ENCODE data around the gene PPP1R3G.

GRCh38 chr6:3986566-3987664, 34.2 kb upstream of the PRPF4B start:
- RRBS = no CpG with 5 or more reads among the region's 6 CpGs

DNA sequence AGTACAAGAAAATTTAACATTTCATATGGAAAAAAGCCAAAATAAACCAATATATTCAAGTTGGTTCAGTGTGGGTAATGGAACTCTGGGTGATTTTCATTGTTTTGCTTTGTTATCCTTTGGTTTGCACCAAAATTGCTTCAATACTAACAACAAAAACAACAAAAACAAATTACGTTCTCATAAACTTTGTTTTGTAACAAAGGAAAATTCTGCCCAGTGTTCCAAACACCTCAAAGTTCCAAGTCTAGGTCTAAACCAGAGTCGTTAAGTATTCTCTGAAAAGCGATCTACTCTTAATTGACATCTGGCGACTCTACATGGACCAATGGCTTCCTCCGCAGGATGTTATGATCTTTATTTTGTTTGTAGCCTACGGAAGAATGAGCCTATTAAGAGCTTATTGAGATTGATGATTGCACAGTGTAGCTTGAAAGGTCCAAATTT, 3.4 kb upstream of the PRPF4B start:
- RRBS = no CpG with 5 or more reads among the region's 6 CpGs

DNA sequence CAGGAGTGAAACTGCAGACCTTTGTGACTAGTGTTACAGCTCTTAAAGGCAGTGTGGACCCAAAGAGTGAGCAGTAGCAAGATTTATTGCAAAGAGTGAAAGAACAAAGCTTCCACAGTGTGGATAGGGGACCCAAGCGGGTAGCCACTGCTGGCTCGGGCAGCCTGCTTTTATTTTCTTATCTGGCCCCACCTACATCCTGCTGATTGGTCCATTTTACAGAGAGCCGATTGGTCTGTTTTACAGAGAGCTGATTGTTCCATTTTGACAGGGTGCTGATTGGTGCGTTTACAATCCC, 55.3 kb upstream of the ECI2 start:
- RRBS = no CpG with 5 or more reads among the region's 4 CpGs

- RRBS = no CpG with 5 or more reads among the region's 5 CpGs
Measured at GRCh38 chr6:4381333-4381846, 246.0 kb upstream of the ECI2 start.

DNA sequence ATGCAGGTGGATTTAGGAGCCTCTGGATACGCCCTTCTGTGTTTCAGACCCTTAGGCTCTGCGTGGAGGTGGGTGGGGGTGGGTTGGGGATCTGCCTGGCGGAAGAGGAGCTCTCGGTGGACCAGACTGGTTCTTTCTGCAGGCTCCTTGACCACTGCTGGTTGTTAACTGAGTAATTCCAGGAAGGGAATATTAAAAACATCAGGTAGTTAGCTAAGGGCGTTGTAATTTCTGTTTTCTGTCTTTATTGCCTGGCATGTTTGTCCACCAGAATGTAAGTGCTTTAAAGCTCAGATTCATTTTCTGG, 5.7 kb downstream of the CDYL start:
- RRBS = no CpG with 5 or more reads among the region's 5 CpGs

DNA sequence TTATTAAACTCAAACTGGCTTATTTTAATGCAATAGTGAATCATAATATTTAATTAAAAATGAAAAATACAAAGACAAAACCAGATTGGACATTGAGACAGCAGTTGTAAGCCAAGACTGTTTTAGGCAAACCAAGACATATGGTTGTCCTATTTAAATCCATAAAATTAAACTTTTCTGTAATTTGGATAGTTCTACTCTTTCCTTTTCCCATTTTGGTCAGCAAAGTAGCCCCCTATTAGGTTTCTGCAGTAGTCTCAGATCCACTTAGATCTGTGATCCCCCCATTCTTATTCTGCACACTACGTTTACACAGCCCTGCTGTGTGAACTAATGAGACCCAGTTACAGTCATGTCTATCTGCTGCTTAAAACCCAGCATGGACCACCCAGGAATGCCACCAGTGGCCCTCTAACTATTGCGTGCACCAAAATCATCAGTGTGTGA, 70.5 kb downstream of the CDYL start:
- RRBS = no CpG with 5 or more reads among the region's 2 CpGs

- RRBS = no CpG with 5 or more reads among the region's 14 CpGs
Measured at GRCh38 chr6:4855804-4856917, 80.0 kb downstream of the CDYL start.

- RRBS = no CpG with 5 or more reads among the region's 22 CpGs
Measured at GRCh38 chr6:5004211-5004874, 506 bp upstream of the RPP40 start.

GRCh38 chr6:5085016-5085629, at the start of gene PPP1R3G:
PPP1R3G (plus strand) TSS chr6:5085341.
- RRBS = 1% methylated on average over 13 of the region's 67 CpGs

DNA sequence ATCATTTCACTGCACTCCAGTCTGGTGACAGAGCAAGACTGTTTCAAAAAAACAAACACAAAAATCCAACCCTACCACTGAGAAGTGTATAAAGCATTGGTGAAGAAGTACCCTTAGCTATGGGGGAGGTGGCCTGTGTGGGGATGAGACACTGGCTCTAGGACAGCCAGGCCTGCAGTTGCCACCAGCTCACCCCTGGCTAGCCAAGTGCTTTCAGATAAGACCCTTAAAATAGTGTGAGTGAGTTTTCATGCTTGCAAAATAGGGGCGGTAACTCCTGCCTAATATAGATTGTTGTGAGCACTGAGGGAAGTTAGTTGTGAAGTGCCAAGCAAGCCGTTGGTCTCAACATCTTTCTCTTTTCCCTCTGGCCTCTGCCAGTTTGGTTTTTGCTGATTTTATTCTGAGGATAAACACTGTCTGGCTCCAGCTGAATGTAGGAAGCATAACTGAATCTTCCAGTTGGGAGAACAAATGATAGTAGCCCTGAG, 11.3 kb downstream of the PPP1R3G start:
- RRBS = no CpG with 5 or more reads among the region's 2 CpGs

- RRBS = no CpG with 5 or more reads among the region's 10 CpGs
Measured at GRCh38 chr6:5108012-5108569, 22.9 kb downstream of the PPP1R3G start.

- RRBS = no CpG with 5 or more reads among the region's 21 CpGs
Measured at GRCh38 chr6:5259838-5260594, 734 bp downstream of the LYRM4 start.

DNA sequence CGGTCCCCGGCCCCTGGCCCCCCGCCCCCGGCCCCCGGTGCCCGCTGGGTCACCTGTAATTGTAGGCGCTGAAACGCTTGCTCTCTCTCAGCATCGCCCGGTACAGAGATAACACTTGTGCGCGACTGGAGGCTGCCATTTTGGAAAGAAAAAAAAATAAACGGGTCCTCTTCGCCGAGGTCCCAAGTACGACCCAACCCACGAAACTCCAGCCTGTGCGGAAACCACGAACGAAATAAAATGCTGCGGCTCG, 229 bp downstream of the LYRM4 start:
- RRBS = 2% methylated on average over 6 of the region's 22 CpGs

GRCh38 chr6:5446286-5447021, 185.1 kb downstream of the FARS2 start:
- RRBS = no CpG with 5 or more reads among the region's 5 CpGs

DNA sequence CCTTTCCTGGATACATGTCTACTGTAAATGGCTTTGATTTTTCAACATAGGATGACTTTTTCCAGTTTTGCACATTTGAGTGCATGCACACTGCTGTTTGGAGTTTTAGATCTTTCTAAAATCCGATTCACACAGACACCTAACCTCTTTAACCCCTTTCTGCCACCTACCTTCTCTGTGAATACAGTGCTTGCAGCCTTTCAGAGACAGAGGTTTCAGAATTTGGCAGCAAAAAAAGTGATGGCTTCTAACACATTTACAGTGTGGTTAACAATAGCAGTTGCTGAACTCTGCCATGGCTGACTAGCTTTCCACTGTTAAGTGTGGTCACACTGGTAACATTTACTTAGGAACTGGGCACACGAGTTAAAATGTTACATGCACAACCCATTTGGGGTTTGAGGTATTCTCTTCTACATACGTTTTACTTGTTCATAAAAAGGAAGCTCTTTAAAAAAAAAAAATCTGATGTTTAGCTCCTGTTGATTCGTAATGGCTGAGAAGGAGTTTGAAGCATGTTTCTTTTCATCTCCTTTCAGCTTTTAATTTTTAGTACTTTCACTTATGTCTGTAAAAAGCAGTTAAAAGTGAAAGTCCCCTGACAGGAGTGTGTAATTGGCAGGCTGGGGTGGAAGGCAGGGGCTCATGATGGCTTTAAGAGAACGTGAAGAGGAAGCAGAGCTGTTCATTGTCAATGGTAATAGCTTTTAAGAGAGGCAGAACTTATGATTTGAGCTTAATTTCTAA, 245.8 kb downstream of the FARS2 start:
- RRBS = no CpG with 5 or more reads among the region's 5 CpGs

DNA sequence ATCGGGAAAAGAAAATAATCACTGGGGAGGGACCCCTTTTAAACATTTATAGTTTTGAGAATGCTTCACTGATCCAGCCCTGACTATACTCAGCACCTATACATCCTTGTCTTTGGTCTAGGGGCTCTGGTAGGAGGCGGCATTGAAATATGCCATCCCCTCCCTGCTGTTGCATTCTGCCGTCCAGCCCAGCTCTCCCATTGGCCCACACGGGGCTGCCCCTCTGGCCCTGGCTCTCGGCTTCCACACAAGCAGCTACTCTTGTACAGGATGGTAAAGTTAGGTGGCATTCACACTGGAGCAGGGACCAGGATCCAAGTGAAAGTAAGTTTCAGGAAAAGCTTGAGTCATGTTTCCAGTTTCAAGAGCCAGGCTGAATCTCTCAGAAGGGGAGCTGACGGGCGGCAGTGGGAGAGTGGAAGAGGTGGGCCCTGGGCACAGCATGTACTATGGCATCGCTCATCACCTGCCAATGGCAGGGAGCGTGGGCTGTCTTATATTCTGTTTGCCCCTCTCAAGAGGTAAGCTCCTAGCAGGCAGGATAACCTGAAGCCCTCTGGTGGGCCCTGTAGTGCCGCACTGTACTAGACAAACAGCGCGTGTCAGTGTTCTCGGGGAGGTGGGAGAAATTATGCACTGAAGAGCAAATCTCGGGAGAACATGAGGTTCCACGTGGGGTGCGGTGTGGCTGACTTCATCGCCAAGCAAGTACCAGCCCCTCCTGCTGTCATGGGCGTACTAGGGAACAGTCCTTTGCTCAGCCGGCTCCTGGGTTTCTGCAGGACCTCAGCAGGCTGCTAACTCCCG, 241.5 kb downstream of the NRN1 start:
- RRBS = no CpG with 5 or more reads among the region's 20 CpGs

DNA sequence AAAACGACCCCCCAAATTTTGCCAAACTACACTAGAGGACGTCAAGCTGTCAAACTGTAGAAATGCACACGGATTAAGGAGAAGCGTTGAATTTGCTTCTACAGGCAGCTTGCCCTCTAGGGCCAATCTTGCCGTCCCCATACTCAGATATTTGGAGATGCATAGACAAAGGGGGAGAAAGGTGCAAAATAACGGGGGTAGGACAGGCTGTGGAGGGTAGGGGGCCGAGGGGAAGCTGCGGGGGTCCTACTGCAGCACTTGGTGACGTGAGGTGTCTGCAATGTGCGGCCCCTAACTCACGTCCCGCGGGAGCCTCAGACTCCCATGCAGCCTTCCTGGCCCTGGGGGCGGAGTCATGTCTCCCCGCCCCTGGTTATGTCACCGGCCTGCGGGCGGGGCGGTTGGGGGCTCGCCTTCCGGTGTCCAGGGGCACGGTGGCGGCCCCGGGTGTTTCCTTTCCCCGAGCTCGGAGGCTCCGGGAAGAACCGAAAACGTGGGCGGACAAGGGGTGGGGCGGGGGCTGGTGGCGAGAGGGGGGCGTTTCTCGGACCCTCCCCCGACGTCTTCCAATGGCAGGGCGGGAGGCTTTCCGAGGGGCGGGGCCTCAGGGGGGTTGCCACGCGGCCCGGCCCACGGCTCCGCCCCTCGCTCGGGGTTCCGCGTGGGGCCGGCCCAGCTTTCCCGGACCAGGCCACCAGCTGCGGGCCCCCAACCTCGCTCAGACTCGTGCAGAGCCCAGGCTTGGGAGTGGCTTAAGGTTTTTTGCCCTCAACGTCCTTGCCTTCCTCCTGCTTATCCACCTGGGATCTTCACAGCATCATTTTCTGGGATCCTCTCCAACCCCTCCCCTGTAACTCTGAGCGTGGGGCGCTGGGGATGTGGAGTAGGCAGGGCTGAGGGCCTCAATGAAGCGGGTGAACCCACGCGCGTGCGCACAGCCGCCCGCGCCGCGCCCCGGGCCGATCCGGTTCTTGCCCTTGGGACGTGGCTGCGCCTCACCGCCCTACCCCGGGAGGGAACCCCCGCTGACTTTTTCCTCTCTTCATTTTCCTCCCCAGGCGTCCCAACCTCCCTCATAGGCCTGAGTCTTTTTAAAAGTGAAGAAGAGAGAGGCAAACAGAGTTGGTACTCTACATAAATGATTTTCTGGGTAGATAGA, 2.0 kb upstream of the NRN1 start:
- RRBS = 4% methylated on average over 19 of the region's 75 CpGs

GRCh38 chr6:6331357-6331906, 11.0 kb upstream of the F13A1 start:
- RRBS = no CpG with 5 or more reads among the region's 7 CpGs

- RRBS = no CpG with 5 or more reads among the region's 7 CpGs
Measured at GRCh38 chr6:6592075-6592837, 3.7 kb downstream of the LY86 start.

- RRBS = no CpG with 5 or more reads among the region's 10 CpGs
Measured at GRCh38 chr6:6714646-6715367, 126.3 kb downstream of the LY86 start.